Colon Carcinoma Metastatic in the Lung (tissue), 2 donors: ENCODE measurements around a stretch of chr12.

DNA sequence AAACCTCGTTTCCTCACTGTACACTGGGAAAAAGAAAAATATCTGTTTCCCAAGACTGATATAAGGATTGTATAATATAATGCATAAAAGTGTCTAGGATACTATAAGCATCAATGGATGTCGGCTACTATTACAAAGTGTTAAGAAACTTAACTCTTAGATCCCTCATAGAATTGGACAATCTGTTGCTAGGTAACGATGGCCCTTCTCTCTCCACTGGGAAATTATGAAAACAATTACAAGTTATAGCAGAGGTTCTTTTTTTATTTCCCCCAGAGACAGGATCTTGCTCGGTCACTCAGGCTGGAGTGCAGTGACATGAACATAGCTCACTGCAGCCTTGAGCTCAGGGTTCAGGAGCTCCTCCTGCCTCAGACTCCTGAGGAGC, 8.1 kb upstream of the RILPL2 start:
- PRO-cap, 2 experiments = no peak in any of the 2 experiments

DNA sequence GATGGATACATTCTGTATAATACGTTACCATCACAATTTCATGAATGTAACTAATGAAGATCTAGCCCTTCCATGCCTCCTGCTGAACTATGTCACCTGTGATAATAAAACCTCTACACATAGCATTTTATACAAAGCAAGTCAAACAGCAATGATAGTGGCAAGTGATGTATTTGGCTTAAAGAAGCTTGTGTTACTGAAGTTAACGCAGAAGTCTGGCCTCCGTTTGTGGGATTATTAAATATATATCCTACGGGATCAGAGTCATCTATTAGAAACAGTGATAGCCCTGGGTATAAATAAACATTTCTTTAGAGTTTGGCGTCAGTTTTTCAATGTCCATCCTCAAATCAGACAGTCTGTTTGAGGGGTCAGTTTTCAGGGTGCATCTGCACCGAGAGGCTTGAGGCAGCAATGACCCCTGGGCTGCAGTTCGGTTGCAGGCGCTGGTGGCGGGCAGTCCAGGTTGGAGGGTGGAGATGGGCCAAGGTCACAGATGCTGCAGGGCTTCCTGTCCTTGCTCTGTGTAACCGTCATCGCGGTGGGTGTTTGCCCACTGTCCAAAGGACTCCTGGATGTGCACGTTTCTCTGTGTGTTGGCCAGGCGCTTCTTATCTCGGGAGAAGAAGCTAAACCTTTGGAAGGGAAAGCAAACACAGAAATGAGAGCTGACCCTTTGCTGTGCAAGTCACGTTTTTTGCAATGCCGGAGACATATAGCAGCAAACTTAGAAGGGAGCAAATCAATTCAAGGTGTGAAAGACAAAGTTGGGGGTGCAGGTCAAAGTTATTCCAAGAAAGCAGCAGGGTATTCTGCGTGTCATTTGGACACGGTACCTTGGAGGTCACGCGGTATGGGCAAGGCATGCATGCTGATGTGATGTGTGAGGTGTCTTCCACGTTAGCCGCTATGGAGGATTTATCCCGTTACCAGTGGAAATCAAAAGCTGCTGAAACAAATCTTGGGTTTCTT, 14.4 kb downstream of the SNRNP35 start:
- PRO-cap, 2 experiments = no peak in any of the 2 experiments

- PRO-cap, 2 experiments = no peak in any of the 2 experiments
These were observed 22.0 kb downstream of the SNRNP35 start for GRCh38 chr12:123479960-123480273.

DNA sequence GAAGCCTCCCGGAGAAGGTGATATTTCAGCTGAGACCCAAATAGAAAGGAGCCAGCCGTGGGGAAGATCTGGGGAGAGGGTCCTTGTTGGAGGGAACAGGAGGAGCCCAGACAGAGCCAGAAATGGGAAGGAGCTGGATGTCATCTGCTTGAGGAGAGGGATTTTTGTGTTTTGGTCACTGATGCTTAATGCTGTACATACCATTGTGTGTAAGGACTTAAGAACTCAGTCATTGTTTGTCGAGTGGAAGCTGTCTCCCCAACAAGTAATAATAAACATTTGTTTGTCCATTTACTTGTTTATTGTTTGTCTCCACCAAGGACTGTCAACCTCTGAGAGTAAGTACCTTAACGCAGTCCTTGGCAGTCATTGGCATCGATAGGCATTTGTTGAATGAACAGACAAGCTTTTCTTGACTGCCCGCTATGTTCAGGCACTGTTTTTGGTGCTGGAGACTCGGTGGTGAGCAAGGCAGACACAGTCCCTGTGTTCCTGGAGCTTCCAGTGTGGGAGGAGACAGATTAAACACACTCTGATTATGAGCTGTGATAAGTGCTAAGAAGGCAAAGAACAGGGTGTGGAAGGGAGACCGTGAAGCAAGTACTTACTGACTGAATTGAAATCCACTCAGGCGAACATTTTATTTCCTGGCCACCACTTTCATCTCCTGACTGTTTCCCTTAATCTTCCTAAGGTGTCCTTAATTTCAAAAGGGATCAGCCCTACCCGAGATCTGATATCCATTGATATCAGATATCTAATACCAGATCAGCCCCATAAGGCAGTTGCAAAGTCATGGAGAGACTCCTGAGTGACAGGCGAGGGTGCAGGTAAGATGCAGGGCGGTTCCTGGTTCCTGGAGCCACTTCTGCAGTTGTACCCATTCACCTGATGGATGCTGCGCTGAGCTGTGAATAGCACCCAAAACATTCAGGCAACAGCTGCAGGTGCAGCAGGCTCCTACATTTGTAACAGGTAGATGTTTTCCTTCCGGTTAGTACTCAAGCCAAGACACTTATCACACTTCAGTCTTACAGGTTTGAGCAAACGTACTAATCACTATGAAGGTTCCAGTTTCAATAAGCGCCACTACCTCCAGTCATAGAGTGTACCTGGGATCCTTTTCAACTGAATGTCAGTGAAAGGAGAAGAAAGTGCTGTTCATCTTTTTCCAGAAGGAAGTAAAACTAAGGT, 1.4 kb downstream of the ATP6V0A2 start:
- PRO-cap, 2 experiments = no peak in any of the 2 experiments

DNA sequence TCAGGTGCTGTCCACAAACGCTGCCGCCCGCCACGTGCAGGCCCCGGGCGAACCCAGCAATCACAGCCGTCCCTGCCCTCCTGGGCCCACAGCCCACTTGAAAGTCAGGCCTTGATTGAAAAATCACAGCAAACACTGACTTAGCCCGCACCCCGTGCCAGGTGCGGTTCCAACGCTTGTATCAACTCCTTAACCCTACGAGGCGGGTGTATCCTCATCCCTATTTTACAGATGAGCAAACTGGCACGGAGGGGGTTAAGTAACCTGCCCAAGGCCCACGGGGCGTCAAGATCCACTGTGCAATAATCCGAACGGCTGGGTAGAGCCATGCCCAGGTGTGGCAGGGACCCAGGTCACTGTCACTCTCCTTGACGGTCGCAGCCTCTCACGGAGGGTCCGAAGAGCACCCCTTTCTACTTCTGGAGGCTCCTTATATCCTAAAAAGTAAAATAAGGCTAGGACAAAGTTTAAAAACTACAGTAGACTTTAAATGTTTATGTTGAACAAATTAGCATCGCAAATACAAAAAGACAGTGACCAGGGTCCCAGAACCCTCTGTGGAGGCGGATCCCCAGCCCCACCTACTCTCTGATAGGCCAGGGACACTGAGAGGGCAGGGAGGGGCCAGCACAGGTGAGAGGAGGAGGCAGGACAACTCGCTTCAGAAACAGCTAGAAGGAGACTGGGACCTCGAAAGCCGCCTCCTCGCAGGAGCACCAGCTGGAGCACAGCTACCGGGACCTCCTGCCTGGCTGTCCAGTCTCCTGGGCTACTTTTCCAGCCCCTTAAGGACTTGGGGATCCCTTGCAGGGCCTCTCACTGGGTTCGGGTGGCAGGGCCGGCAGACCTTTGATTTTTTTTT, 788 bp downstream of the DNAH10 start:
- PRO-cap, 2 experiments = no peak in any of the 2 experiments

- PRO-cap, 2 experiments = no peak in any of the 2 experiments
These were observed 61.1 kb downstream of the DNAH10 start for GRCh38 chr12:123823251-123823578.

DNA sequence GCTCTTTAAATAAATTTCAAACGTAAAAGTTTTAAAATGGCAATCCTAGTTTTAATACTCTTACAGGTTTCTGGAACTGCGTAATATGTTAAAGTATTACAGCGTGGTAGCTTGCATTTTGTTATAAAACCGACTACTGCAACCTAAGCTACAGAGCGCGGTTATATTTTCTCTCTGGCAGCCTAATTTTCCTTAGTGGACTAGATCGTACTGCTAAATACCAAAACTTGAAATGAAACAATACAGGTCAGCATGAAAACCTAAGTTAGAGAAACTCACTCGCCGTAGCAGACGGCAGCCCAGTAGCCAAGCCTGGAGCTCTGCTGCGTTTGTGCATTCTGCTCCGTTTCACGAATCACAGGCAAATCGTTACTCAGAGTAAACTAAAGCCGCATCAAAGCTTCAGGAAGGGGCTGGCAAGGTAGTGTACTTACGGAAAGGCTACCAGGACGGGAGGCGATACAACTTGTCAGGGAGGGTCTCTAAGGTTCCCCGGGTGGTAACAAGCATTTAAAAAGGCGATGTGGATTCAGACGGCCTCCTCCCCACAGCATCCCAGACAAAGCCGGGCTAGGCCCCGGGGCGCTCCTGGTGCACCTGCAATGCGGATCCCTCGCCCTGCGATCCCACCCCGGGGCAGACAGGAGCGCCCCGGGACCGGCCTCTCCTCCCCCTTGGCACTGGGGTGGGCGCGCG, 1.0 kb downstream of the CCDC92 start:
- PRO-cap, 2 experiments = no peak in any of the 2 experiments

DNA sequence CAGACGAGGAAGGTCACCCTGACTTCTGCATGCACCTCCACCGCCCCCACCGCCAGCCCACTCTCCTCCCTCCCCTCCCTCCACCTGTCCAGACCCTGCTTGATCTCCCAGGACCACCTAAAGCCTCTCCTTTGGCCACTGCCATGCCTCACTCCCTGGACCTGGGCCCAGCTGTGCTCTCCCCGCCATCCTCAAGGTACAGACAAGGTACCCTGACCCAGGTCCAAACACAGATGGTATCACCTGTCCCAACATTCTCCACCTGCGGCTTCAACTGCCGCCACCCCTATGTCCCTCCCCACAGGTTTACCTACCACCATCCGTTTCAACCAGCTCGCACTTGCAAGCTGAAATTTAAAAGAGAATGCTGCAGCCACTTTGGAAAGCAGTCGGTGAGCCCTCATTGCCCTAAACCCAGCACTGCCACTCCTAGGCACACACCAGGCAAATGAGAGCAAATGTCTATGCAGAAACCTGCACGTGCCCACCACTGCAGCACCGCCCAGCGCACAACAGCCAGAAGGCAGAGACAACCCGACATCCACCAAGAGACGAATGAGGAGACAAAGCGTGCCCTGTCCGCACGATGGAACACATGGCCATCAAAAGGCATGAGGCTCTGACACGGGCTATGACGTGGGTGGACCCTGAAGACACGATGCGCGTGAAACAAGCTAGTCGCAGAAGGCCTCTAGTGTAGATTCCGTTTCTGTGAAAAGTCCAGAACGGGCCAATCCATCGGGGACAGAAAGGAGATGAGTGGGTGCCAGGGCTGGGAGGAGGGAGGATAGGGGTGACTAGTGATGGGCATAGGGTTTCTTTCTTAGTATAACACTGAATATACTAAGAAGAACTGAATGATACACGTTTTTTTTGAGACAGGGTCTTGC, 71.0 kb downstream of the RFLNA start:
- PRO-cap, 2 experiments = no peak in any of the 2 experiments

DNA sequence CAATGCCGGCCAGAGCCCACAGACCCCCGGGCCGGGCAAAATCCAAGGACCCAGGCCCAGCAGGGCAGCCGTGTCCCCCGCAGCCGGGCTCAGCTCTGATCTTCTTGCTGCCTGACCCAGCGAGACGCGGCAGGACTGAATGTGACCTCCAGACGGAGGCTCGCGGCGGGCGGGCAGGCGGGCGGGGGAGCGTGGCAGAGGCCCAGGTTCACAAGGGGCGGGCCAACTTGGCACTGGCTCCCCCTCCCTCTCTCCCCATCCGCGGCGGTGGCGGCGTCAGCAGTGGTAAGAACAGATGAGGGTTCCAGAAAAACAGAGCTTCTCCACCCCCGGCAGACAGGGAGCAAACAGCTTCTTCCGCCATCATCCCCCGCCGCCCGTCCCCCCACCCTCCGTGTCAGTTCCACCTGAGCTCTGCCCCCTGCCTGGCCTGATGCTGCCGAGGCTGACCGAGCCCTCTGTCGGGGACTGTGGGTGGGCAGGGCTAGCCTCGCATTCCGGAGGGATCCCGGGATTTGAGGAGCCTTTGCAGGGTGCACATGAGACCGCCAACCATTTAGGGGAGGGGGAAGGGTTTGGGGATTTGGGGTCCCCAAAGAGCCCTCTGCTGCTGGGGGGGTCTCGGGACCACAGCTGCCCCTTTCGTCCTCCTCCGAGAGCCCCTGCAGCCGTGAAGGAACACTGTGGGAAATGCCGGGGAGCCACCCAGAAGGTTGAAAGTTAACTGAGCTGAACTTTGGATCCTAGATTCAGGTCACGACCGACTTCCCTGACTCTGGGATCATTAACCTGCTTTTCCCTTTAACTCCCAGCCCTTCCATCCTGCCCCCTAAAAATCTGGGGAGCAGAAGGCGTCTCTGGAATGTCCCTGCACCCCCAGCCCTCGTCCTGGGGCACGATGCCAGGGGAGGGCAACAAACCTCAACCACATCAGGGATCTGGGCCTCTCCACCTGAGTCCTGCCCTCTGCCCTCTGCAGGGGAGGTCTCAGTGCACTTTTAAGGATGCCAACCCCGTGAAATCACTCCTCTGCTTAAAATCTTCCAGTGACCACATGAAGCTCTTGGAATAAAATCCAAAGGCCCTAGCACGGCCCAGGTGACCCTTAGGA, 94.6 kb downstream of the RFLNA start:
- PRO-cap, 2 experiments = peak in 1 of 2 experiments; most common plus-strand start position 258 of the sequence (in 1); most common minus-strand start position 137 of the sequence (in 1)

GRCh38 chr12:124410171-124410821, 115.4 kb downstream of the RFLNA start:
- PRO-cap, 2 experiments = no peak in any of the 2 experiments

- PRO-cap, 2 experiments = no peak in any of the 2 experiments
These were observed 126.4 kb downstream of the RFLNA start for GRCh38 chr12:124420972-124421969.

GRCh38 chr12:124432912-124433629, 134.3 kb downstream of the NCOR2 start:
- PRO-cap, 2 experiments = no peak in any of the 2 experiments

- PRO-cap, 2 experiments = no peak in any of the 2 experiments
These were observed 100.4 kb downstream of the NCOR2 start for GRCh38 chr12:124467053-124467378.

DNA sequence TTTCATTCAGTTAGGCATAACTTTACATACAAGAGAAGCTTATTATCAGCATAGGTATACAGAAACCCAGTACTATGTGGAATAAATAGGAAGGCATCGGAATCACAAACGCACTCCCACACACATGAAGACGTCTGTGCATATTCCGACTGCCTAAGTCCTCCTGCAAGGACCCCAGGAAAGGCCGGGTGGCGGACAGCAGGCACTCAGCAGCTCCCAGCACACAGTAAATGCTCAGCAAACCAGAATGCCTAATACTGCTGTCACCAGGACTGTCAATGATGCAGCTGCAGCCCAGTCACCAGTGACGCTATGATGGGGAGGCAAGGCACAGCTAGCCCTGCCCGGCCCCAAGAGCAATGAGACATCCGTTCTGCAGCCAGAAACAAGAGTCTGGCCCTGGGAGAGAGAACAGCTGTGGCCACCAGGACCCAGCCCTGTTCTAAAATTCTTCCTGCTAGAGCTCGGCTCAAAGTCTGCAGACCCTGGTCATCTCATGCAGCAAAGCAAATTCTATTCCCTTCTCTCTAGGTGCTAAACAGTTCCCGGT, 69.8 kb downstream of the NCOR2 start:
- PRO-cap, 2 experiments = no peak in any of the 2 experiments

- PRO-cap, 2 experiments = no peak in any of the 2 experiments
These were observed 14.3 kb downstream of the NCOR2 start for GRCh38 chr12:124552924-124553616.

DNA sequence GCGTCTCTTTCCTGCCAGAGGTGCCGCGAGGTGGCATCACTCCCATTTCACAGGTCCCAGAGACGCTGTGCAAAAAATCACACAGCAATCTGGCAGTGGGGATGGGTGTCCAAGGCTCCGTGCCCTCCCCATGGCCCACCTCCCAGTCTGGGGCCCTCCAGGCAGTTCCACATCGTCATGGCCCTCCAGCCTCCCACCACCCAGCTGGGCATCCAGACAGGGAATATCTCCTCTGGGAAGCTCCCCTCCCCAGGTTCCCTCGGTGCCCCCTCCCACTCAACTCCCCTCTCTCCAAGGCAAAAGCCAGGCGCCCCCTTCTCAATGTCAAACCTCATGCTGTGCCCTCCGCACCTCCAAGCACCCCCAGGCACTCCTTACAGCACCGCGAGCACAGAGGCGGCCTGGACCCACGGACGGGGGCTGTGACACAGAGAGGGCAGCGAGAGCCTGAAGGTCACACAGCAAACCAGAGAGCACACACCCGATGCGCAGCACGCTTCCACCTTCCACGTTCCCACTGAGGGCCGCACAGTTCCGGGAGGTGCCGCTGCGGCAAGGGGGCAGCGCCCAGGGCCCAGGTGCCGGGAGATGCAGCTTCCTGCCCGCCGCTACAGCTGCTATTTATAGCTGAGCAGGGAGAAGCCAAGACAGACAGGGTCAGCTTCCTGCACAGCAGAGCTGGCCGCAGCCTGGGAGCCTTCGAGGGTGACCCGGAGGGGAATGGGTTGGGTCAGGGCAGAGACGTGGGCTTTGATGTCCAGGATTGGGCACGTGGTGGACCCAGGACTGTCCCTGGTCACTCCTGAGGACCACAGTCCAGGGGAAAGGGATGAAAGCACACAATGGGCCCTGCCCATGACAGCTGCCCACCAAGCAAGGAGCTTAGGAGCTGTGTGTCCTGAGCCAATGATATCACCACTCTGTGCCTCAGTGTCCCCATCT, 12.9 kb downstream of the NCOR2 start:
- PRO-cap, 2 experiments = no peak in any of the 2 experiments

DNA sequence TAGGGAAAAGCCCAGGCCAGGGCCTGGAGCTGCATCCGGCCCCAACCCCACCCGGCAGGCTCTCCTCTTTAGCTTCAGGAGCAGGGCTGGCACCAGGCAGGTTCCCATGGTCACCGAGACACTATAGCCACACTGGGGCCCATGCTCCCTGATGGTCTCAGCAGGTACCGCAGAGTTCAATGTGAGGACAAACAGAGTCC, 9.5 kb downstream of the NCOR2 start:
- PRO-cap, 2 experiments = no peak in any of the 2 experiments

DNA sequence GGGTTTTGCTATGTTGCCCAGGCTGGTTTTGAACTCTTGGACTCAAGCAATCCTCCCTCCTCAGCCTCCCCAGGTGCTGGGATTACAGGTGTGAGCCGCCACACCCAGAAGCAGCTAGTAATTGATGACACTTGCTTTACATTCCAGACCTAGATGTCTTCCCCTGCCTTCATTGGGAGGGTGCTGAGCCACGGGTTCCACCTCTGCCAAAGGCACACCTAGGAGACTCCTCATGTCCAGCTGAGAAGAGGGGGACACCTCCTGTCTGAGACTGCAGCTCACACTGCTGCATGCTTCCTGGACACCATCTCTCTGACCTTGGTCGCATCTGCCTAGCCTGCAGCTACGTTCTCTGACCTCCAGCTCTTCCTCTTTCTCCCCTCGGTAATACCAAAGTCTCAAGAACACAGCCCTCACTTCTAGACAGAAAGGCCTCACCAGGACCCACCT, 20.0 kb upstream of the NCOR2 start:
- PRO-cap, 2 experiments = no peak in any of the 2 experiments

DNA sequence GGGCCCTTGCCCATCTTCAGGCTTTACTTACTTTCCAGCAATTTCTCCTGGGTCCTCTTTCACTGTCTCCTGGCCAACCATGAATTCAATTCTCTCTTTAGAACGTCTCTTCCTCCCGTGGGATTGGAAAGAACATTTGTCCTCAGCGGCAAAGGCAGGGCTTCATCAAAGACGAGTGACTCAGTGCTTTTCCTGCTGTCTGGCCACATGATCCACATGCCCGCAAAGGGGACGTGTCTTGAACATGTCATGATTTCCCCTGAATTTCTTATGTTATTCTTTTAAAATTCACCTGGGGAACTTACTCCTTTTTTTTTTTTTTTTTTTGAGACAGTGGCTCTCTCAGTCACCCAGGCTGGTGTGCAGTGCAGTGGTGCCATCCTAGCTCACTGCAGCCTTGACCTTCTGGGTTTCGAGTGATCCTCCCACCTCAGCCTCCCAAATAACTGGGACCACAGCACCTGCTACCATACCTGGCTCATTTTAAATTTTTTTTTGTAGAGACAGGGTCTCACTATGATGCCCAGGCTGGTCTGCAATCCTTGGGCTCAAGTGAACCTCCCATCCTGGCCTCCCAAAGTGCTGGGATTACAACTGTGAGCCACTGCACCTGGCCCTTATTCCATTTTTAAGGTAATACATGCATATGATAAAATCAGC, 21.7 kb upstream of the NCOR2 start:
- PRO-cap, 2 experiments = no peak in any of the 2 experiments

- PRO-cap, 2 experiments = no peak in any of the 2 experiments
These were observed 65.1 kb upstream of the NCOR2 start for GRCh38 chr12:124632398-124632991.